ReNcell CX (cell line): ENCODE measurements around a stretch of chr19.

GRCh38 chr19:1643318-1643852 is 9.0 kb downstream of the TCF3 start:
- PRO-cap = no peak

DNA sequence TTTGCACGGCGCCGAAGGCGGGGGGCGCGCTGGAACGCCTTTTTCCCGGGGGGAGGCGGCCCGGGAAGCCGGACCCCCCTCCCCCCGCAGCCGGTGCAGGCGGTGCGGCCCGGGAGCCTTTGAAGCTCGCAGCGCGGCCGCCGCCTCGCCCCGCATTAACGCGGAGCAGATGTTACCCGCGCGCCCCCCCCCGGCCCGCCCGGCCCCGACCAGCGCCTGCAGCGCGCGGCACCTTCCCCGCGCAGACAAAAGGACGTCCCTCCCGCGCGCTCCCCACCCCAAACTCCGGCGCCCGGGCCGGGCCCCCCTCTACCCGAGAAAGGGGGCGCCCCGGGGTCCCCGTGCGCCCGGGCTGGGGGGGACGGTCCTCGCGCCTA is 810 bp downstream of the TCF3 start:
- PRO-cap = bidirectional peak, plus-strand start outside the sequence, minus-strand start at position 151 of the sequence

- PRO-cap = no peak
Observed at GRCh38 chr19:1747069-1747577, 6.2 kb upstream of the ONECUT3 start.

DNA sequence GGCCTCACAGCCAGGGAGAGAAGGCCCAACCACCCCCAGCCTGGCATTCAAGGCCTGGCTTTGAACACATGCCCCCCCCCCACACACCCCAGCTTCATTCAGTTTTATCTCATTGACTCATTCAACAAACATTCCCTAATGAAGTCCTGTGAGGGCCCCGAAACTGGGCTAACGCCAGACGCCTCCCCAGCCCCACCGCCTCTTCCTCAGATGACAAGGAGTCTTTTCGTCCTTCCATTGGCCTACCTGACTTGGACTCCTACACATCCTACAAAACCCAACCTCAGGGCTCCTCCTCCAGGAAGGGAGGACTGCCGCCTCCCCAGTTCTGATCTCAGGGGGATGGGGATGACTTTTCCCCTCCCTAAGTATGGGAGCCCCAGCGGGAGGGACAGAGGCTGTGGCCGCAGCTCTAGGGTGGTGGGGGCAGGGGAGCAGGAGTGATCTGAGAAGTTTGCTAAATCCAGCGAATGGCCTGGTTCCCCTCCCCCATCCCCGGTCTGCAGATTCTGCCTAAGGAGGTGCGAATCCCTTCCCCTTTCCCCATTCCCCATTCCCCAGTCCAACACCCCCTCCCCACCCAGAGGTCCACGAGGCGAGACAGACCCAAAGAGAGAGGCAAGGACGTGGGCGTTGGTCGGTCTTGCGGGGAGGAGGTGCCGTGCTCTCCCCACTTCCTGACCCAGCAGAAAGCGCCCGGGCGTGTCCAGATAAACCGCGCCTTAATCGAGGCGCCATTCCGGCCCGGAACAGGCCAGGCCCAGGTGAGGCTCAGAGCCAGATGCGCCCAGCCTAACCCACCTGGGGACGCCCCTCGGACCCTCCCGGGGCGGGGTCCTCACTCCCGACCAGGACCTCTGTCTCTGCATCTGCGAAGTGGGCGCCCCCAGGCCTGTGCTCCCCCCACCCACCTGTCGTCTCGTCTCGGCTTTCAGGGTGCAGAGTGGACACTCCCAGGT is 5.4 kb upstream of the ONECUT3 start:
- PRO-cap = no peak

DNA sequence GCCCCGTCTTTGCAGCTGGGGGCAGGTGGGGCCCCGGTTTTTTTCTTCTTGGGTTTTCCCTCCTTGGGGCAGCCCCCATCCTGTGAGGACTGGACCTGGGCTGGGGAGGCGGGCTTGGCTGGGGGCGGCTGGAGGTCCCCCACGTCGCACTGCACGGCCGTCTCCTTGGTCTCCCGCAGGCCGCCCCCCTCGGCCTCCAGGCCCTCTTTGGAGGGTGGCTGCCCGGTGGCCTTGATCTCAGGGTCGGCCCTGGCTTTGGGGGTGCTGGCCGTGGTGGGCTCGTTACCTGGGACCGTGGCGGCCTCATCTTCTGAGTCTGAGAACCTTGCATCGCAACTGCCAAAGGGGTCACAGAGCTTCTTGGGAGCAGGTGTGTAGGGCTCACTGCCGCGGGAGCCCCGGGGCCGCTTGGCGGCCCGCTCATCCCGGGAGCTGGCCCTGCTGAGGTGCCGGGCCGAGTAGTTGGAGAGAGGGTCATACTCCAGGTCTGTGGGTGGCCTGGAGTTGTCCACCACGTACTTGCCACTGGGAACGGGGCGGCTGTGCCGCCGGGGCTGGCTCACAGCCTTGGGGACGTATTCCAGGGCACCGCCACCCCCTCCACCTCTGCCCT is 15.6 kb upstream of the ATP8B3 start:
- PRO-cap = no peak

GRCh38 chr19:1857180-1857920 is 6.0 kb downstream of the KLF16 start:
- PRO-cap = no peak

- PRO-cap = no peak
Observed at GRCh38 chr19:1860742-1861088, 2.7 kb downstream of the KLF16 start.

DNA sequence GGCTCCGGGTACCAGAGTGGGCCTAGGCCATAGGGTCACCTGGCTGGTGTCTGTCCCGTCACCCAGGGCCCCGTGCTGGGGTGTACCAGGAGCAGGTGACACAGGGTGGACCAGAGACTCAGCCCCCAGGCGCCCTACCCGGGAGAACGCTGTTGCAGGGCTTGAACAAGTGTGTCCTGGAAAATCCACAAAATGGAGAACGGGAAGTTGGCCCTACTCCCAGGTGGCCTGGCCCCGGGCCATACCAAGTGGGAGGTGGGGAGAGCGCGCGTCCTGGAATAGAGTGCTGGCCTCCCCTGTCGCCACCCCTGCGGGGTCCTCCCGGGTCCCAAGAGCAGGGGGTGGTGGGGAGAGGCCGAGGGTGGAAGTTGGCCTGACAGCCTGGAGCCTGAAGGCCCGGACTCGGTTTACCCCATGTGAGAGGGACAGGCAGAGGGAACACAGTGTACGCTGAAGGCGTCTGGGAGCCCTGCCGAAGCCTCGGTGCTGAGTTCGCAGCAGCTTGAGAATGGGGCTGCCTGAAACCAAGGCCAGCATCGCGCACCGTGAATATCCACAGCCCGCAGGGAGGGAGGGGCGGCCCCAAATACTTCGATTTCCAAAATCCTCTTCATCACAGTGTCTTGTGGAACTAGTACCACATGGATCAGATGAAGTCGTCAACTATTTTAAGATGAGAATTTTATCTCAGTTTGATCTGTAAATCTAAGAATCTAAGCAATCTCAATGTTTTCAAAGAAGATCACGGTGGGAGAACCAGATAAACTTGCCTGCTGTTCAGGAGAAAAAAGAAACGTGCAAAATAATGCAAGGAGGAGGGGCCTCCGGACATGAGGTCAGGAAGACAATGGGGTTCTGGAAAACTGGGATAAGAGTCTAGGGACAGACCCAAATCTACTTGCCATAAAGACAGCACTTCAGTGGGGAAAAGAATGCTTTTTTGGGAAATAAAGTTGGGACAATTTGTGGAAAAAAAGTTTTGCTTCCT is 10.4 kb upstream of the KLF16 start:
- PRO-cap = no peak

DNA sequence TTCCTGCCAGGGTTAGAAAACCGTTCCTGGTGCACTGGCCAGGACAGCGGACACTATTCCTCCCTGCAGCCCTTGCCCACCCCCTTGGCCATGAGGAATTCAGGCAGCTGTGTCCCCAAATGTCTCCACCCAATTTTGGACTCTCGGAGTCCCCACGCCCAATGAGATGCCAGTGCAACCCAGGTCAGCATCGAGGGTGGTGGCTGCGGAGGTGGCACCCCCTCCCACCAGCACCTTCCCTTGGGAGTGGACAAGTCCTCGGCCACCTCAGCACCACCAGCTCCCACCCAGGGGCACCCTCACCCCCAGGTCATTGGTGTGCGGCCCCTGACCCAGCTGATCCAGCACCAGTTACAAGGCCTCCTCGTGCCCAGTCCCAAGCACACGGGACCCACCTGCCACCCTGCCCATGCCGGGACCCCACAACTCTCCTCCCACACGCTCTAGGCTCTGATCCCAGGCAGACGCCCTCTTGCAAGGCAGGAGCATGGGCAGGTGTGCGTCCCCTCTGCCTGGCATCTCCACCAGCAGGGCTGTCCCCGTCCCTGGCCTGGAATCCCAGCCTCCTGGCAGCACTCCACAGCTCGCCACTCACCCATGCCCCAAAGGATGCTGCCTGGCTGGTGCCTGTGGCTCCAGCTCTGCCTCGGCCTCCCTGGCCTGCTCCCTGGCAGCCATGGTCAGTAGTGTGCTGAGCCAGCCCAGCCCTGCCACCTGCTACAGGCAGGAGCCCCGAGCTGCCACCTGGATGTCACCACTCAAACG is 7.0 kb downstream of the ABHD17A start:
- PRO-cap = no peak

DNA sequence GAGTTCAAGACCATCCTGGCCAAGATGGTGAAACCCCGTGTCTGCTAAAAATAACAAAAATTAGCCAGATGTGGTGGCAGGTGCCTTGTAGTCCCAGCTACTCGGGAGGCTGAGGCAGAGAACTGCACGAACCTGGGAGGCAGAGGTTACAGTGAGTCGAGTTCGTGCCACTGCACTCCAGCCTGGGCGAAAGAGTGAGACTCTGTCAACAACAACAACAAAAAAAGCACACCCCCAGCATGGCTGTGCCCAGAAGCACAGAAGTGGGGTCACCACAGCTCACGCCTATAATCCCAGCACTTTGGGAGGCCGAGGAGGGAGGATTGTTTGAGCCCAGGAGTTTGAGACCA is 21.1 kb downstream of the CSNK1G2 start:
- PRO-cap = no peak

- PRO-cap = no peak
Observed at GRCh38 chr19:1965852-1966898, 25.2 kb downstream of the CSNK1G2 start.

DNA sequence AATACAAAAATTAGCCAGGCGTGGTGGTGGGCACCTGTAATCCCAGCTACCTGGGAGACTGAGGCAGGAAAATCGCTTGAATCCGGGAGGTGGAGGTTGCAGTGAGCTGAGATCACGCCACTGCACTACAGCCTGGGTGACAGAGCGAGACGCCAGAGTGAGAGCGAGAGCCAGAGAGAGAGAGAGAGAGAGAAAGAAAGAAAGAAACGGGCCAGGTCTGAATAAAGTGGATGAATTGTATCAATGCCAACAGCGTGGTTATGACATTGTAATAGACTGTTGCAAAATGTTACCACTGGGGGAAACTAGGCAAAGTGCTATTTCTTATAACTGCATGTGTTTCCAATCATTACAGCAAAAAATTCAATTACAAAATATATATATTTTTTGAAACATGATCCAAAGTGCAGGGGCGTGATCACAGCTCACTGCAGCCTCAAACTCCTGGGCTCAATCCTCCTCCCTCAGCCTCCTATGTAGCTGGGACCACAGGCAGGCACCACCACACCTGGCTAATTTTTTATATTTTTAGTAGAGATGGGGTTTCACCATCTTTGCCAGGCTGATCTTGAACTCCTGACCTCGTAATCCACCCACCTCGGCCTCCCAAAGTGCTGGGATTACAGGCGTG is 11.9 kb upstream of the BTBD2 start:
- PRO-cap = no peak

DNA sequence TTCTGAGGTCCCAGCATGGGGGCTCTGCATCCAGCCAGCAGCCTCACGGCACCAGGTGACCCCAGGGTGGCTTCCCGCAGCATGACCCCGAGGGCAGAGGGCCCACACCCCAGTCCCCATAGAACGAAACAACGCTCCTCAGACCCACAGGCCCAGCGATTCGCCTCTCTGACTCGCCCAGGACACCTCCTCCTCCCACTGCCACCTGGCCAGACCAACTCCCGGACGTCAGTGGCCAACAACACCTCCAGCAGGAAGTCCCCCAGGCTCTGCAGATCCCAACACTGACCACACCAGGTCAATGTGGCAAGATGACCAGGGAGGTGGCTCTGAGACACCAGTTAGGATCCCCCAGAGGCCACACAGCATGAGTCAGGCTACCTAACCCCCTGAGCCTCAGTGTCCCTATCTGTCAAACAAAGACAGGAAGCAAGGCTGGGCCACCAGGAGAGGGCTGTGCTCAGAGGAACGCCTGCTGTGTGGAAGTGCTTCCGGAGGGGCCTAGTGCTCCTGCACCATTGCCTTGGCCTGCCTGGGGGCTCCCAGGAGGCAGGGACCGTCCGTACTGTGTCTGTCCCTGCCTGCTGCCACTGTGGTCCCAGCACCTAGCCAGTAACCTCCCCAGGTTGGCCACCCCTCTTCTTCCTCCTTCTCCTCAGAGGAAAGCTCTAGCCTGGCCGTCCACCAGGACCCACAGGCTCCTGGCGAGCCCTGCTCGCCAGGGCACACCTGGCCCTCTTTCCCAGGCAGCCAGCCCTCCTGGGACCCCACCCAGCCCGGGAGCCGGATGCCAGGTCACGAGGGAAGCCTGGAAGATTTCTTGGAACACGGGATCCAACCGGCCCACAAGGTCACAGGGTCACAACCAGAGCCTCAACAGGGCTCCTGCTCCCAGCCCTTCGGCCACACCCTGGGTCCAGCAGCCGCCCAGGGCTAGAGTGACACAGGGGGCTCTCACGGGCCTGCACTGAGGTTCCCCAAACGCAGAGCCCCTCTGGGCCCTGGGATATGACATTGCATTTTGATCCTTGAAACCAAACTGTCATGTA is 5.8 kb downstream of the MKNK2 start:
- PRO-cap = no peak

- PRO-cap = no peak
Observed at GRCh38 chr19:2051711-2052829, 1.0 kb upstream of the MKNK2 start.

DNA sequence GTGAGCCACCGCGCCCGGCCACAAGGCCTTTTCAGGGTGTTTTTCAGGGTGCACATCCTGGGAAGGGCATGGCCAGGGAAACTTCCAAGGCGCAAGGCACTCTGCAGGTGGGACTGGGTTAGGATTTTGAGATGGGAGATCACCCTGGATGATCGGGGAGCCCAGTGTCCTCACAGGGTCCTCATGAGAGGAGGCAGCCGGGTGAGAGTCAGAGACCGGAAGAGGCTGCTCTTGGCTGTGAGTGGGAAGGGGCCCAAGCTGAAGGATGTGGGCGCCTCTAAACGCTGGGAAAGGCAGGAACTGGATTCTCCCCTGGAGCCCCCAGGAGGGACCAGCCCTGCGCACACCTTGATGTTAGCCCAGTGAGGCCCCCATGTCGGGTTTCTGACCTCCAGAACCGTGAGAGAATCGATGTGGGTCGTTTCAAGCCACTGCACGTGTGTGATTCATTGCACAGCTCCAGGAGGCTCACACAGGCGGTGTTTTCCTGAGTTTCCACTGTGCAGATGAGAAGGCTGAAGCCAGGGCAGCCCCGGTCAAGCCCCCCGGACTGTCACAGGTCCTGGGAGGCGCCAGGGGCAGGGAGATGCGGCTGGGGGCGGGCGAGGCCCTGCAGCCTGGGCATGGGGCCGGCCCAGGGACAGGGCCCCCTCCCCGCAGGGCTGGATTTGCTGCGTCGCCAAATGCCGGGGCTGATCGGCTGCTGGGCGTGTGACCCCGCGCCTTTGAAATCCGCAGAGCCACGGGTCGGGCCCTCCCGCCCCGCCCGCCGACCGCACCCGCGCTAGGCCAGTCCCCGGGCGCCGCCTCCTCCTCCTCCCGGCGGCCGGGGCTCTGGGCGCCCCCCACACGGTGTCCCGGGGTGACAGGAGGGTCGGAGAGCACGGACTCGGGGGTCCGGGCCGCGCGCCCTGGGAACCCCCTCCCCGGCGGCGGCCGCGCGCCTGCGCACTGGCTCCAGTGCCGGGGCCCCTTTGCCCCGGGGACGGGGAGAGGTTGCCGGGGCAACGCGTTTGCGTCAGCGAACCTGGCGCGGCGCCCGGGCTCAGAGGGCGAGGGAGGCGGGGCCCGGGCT is 9.8 kb upstream of the MKNK2 start:
- PRO-cap = bidirectional peak, plus-strand start at position 562 of the sequence, minus-strand start at position 502 of the sequence; bidirectional peak, plus-strand start outside the sequence, minus-strand start at position 947 of the sequence

DNA sequence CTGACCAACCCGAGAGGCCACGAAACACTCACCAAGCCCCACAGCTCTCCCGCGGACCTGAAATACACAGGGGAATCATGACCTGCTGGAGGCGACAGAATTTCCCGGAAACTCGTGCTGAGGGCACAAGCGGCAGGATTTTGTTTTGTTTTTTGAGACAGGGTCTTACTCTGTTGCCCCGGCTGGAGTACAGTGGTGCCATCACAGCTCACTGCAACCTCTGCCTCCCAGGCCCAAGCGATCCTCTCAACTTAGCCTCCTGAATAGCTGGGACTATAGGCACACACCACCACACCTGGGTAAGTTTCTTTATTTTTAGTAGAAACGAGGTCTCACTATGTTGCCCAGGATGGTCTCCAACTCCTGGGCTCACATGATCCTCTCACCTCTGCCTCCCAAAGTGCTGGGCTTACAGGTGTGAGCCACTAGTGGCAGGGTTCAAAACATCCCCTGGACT is 17.5 kb downstream of the MOB3A start:
- PRO-cap = no peak

GRCh38 chr19:2110492-2111136 is 13.9 kb downstream of the IZUMO4 start:
- PRO-cap = no peak

GRCh38 chr19:2114015-2114586 is 17.4 kb downstream of the IZUMO4 start:
- PRO-cap = no peak

DNA sequence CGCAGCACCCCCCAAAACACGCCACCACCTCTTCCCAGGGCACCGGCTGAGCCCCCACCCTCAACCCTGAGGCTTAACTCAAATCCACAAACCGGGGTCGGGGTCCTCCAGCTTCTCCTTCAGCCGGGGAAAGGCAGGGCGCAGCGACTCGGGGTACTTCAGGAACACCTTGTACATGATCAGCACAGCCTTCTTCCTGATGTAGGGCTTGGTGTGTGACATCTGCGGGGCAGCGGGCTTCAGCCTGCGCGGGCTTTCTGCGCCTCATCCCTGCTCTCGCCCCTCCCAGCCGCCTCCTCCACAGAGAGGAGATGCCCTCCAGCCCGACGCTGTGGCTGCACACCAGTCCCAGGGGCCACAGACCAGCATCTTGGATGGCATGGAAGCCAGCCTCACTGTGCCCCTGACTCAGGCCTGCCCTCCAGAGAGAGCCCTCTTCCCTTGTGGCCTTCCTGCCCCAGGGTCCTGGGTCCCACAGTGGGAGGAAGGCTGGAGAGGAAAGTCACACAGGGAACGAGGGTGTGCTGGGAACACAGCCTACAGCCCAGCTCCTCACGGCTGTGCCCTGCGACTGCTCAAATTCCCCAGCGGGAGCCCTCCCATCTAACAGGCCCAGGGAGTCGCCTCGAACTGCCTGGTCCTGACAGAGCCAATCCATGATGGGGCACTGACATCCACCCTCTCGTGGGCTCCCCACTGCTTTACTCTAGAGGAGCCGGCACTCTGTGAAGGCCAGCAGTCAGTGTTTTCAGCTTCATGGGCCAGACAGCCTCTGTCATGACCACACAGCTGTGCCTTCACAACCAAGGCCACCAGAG is 20.8 kb downstream of the AP3D1 start:
- PRO-cap = no peak

- PRO-cap = no peak
Observed at GRCh38 chr19:2180755-2181314, 17.1 kb downstream of the DOT1L start.